Right ventricle myocardium (tissue), 1 donor: ENCODE measurements around a stretch of chr3.

GRCh38 chr3:46100525-46101355 lies 73.5 kb upstream of the XCR1 start:
- PRO-cap, 2 experiments = no peak in any of the 2 experiments

DNA sequence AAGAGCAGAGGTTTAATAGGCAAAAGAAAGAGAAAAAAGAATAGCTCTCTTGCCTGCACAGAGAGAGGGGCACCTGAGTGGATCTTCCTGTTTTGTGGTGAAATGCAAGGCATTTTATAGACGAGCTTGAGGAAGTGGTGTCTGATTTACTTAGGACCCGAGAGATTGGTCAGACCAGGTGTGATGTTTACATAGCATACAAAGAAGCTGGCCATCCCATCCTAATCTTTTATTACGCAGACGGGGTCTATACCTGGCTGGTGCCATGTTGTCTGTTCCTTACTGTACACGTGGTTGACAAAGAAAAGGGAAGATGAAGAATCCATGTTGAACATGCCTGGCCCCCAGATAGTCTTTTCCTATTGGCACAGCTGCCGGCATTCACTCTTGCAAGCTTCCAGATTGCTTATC lies 13.3 kb downstream of the CCR5 start:
- PRO-cap, 2 experiments = no peak in any of the 2 experiments

GRCh38 chr3:46462152-46462525 lies 2.6 kb downstream of the LTF start:
- PRO-cap, 2 experiments = peak in 2 of 2 experiments; most common plus-strand start chr3:46462465 (in 2)

GRCh38 chr3:46541696-46542338 lies 24.3 kb downstream of the LRRC2 start:
- PRO-cap, 2 experiments = no peak in any of the 2 experiments

GRCh38 chr3:46561349-46561932 lies 4.7 kb downstream of the LRRC2 start:
- PRO-cap, 2 experiments = peak in 2 of 2 experiments; most common plus-strand start chr3:46561794 (in 1); most common minus-strand start chr3:46561613 (in 2)

GRCh38 chr3:46585958-46586980 lies 8.7 kb downstream of the TDGF1 start:
- PRO-cap, 2 experiments = no peak in any of the 2 experiments

DNA sequence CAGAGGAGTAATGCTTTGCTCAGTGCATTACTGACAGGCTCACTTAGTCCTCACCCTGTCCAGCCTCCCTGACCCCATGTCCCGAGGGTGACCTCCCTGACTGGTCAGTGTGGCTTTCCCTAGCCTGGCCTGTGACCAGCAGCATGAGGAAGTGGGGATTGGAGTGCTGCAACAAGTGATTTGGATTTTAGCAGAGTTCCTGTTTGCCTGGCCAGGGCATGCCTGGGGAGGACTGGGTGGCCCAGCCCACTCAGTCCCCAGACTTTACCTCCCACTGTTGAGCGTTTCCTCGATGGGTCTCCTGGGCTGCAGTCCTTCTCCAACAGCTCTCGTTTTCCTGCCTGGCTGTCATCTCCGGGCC lies 1.3 kb upstream of the TMIE start:
- PRO-cap, 2 experiments = no peak in any of the 2 experiments

GRCh38 chr3:46788795-46789446 lies 71.3 kb upstream of the PRSS50 start:
- PRO-cap, 2 experiments = no peak in any of the 2 experiments

- PRO-cap, 2 experiments = peak in 2 of 2 experiments; most common minus-strand start chr3:46868569 (in 2)
Measured at GRCh38 chr3:46868237-46868840, 5.1 kb upstream of the MYL3 start.

- PRO-cap, 2 experiments = no peak in any of the 2 experiments
Measured at GRCh38 chr3:46915717-46916614, 38.4 kb downstream of the PTH1R start.

- PRO-cap, 2 experiments = no peak in any of the 2 experiments
Measured at GRCh38 chr3:46926745-46927918, 49.4 kb downstream of the CCDC12 start.

- PRO-cap, 2 experiments = no peak in any of the 2 experiments
Measured at GRCh38 chr3:46929806-46930535, 46.6 kb downstream of the CCDC12 start.

DNA sequence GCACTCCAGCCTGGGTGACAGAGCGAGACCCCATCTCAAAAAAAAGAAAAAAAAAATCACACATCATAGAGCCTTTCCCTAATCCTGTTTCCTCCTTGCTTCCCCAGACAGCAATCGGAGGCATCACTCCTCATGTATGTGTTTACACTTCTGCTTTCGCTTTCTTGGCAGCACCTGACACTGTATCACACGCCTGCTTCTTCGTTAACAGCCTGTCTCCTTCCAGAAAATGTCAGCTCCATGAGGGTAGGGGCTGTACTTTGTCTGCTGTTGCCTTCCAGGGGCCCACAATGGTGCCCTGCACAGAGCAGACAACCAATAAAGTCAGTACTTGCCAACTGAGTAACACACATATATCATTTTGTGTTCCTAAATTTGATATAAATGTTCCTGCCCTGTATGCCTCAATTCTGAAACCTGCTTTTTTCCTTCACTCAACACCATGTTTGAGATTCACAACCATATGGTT lies 37.7 kb downstream of the CCDC12 start:
- PRO-cap, 2 experiments = no peak in any of the 2 experiments

DNA sequence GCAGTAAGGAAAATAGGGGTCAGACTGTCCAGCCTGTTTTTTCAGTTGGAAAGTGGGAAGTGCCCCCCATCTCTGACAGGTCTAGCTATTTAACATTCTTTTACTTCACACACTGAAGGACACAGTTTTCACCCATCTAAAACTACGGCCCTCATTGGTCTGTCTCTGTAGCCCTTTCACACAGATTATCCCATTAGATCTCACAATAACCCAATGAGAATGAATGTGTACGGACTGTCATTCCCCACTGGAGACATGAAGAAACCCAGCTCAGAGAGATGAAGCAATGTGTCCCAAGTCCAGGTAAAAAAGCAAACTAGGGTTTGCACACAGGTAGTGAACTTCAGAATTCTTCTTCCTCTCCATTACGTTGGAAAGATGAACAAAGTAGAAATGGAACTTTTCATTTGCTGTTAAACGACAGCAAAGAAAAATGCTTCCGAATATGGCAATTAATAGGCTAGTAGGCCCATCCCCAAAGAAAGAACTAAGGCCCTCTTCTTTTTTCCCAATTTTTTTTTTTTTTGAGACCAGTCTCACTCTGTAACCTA lies 1.8 kb downstream of the CCDC12 start:
- PRO-cap, 2 experiments = no peak in any of the 2 experiments

GRCh38 chr3:46994549-46995073 lies 15.1 kb downstream of the NBEAL2 start:
- PRO-cap, 2 experiments = no peak in any of the 2 experiments

- PRO-cap, 2 experiments = no peak in any of the 2 experiments
Measured at GRCh38 chr3:47005404-47006254, 26.2 kb downstream of the NBEAL2 start.

DNA sequence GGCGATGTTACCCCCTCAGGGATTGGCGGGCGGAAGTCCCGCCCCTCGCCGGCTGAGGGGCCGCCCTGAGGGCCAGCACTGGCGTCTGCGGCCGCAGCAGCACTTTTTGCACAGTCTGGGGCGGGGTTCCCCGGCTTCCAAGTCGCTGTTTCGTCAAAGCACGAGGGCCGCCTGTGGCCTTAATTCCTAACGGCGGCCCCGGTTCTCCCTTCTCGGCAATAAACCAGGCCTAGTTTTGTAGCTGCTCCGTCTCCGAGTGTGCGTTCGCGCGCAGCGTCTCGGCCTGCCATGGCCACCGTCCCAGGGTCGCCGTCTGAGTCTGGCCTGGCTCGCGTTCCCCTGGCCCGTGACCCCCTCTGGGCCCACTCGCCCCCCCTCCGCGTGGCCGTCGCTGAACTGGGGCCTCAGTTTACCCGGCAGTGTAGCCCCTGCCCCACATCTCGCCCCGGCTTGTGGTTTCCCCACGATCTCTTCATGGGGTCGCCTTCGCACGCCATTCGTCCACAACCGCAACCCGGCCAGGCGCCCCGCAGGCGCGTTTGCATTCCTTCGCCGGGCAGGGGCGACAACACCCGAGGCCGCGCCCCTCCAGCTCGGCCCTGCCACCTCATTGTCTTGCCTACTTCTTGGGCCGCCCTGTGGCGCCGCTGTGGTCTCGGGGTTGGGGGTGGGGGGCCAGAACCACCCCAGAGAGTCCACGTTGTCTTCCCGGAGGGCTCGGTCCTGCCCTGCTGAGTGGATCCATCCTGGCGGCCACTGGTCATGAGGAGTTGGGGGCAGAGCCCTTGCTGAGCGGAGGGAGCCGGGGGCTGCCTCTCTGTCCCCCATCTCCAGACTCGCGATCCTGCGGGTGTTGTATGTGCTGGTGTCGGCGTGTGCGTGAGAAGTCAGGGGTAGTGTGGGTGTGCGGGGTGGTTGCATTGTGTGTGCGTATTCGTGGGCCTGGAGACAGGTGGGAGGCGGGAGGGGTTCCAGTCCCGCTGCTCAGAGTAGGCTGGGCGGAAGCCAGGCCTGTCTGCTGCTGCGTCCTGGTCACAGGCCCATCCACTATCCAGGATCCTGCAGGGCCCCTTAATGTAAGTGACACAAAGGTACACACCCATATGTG lies 30.4 kb downstream of the NBEAL2 start:
- PRO-cap, 2 experiments = peak in 2 of 2 experiments; most common plus-strand start position 68 of the sequence (in 2); most common minus-strand start position 541 of the sequence (in 2)

DNA sequence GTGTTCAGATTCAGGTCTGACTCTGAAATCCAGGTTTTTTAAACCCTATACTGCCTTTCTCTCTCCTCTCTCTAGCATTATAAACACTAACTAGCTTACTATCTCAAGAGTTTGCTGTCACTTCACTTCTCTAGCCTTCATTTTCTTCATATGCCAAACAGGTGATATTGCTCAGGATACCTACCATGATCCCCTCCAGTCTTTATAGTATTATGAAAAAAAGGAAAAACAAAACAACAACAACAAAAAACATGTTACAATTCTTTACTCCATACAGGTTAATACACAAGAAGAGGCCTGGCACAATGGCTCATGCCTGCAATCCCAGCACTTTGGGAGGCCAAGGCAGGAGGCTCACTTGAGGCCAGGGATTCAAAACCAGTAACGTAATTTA lies 2.6 kb downstream of the SETD2 start:
- PRO-cap, 2 experiments = no peak in any of the 2 experiments

DNA sequence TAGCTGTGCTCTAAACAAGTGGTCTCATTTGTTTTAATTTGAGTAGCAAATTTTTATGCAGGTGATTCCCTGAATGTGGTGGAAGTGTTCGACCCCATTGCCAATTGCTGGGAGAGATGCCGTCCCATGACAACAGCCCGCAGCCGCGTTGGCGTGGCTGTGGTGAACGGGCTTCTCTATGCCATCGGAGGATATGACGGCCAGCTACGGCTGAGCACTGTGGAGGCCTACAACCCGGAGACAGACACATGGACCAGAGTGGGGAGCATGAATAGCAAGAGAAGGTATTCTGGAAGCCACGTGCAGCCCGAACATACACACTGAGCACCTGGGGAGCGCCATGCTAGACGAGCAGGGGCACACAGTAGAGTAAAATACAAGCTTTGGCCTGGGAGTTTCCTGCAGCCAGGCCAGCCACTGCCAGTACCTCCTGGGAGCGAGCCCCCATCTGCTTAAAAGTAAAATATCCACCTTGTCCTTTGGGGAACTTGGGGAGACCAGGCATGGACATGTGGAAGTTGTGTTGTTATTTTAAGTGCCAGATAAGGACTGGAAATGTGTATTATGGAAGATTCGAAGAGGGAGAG lies 44.3 kb upstream of the PTPN23 start:
- PRO-cap, 2 experiments = no peak in any of the 2 experiments

GRCh38 chr3:47412403-47413483 lies 31.9 kb downstream of the PTPN23 start:
- PRO-cap, 2 experiments = no peak in any of the 2 experiments